Panc1 (cell line): ENCODE measurements around the gene TNFSF10.

DNA sequence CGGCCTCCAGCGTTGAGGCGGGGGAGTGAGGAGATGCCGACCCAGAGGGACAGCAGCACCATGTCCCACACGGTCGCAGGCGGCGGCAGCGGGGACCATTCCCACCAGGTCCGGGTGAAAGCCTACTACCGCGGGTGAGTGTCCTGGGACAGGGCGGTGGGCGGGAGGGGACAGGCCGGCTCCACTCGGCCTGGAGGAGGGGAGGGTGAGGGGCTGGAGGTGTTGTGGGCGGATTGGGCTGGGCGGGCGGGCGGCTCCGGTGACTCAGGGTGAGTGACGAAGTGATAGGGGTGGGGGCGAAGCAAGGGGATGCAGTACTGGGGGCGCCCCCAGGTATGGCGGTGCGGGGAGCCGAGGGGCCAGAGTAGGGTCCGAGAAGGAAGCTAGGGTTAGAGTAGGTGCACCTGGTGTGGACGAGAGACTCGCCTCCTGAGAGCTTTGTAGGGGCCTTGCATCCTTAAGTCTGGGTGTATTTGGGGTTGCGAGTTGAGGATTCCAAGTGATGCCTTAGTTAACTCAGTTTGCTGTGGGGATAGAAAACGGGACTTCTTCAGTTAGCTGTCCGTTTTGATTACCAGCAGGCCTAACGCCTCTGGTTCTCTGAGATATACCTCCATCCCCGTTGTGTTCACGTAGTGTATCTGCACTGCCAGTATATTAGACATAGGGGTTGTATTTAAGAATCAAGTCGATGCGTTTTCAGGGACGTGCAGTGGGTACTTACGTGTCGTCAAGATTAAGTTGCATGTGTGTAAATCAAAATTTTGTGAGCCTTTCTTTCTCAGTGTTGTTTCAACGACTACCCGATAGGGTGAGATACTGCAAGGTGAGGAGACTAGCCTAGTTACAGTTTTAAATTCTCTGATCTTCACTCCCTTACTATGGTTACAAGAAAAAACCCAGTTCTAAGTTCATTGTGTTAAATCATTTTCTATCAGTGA lies 683 bp downstream of the PRKCI start:
- RRBS, 2 experiments, result 1 to 6% methylated on average over 13 to 16 of the region's 43 CpGs

- RRBS, 2 experiments, result no CpG with 5 or more reads among the region's 12 CpGs
Observed at GRCh38 chr3:170421017-170421679, 2.5 kb downstream of the CLDN11 start.

DNA sequence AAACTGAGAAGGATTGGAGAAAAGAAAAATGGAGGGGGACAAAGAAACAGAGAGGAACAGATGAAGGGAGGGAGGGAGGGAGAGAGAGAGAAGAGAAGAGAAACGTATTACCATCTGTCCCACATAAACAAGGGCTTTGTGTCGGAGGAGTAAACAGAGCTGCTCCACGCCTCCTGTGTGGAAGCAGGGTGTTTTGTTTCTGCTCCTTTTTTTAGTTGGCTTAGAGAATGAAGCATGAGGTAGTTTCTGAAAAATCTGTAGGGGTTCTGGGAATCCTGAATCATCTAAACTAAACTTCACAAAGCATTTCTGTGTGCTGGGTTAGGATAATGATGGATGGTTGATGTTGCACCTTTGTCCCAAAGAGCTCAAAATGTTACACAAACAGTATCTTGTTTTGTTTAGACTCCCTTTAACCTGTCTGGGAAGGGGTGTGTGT lies 52.0 kb downstream of the CLDN11 start:
- RRBS, 2 experiments, result no CpG with 5 or more reads among the region's 3 CpGs

DNA sequence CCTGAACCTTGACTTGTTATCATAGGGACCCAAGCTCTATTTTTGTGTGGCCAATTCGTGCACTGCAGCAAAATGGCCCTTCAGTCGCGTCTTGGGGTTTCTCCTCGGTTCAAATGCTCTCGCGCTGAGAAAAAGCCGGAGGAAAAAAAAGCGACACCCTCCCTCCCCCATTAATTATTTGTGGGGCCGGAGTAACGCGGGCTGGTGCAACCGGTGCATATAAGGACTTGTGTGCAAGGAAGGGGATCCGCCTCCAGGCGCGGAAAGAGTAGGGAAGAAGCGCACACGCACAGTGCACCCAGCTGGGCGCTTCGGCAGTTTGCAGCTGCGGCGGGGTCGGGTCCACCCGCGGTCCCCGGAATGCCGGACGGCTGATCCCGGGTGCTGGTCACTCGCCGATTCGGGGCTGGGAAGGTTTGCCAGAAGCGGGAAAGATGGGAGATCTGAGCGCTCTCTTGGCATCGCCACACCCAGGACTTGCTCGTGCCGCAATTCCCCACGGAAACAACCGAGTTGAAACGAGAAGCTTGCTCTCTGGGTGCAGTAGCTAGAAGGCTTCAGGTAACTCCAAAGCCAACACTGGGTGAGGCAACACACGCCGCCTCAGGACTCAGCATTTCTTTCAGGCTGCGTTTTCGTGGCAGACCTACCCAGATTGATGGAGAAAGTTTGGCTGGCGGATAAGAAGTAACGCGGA lies 598 bp upstream of the TNIK start:
- RRBS, 2 experiments, result 0% methylated on average over 1 to 3 of the region's 46 CpGs

DNA sequence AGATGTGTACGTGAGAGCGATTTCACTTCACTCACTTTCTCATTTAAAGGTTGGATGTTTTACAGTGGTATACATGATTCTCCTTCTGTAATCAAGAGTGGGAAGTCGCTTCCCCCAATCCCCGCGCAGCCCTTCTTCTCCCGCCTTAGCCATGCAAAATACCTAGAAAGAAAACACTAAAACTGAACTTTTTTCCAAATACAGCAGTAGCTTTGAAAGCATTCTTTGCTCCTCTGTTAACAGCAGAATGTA lies 1.1 kb upstream of the TNIK start:
- RRBS, 2 experiments, result no CpG with 5 or more reads among the region's 6 CpGs

GRCh38 chr3:171677372-171678204 lies 132.7 kb downstream of the PLD1 start:
- RRBS, 2 experiments, result no CpG with 5 or more reads among the region's 6 CpGs

GRCh38 chr3:171801930-171802589 lies 8.2 kb downstream of the PLD1 start:
- RRBS, 2 experiments, result no CpG with 5 or more reads among the region's 1 CpG

GRCh38 chr3:171833714-171834345 lies 9.3 kb upstream of the TMEM212 start:
- RRBS, 2 experiments, result no CpG with 5 or more reads among the region's 3 CpGs

DNA sequence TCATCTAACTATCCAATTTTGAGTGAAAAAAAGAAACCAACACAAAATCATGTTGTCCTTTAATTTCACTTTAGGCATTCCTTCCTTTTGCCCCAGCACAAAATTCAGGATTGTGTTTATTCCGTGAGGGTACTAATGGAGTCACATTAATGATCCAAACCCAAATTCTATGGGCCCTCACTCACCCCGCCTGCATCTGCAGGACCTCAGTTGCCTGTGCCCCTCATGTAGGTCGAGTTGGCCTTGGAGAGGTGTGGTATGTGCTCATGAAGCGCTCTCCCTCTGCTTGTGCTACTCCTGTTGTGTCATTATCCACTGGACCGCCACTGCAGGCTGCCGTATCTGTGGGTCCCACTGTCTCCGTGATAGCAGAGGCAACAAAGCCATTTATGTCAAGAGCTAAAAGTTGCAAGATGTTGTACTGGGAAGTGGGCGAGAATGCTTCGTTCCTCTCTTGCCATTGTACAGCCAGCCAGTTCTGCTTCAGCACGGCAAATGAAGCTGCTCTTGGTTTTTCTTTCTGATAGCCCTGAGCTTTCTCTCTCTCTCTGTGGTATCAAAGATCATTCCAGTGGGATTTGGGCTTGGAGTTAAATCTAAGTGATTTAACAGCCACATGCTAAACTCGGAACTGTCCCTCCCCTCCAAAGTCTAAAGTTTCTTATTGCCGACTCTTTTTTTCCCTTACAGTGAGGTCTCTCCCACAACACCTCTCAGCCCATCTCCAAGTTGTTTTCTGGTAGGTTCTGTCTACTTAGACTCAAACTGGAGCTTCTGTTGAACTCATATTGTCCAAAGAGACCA lies 89.0 kb downstream of the TMEM212 start:
- RRBS, 2 experiments, result no CpG with 5 or more reads among the region's 12 CpGs

- RRBS, 2 experiments, result no CpG with 5 or more reads among the region's 1 CpG
Observed at GRCh38 chr3:171980424-171981017, 58.9 kb upstream of the FNDC3B start.

- RRBS, 2 experiments, result no CpG with 5 or more reads among the region's 25 CpGs
Observed at GRCh38 chr3:172041995-172043098, 3.0 kb downstream of the FNDC3B start.

GRCh38 chr3:172051256-172052415 lies 12.3 kb downstream of the FNDC3B start:
- RRBS, 2 experiments, result no CpG with 5 or more reads among the region's 8 CpGs

- RRBS, 2 experiments, result under 1 to 6% methylated on average over 4 of the region's 8 CpGs
Observed at GRCh38 chr3:172129643-172130329, 90.4 kb downstream of the FNDC3B start.

DNA sequence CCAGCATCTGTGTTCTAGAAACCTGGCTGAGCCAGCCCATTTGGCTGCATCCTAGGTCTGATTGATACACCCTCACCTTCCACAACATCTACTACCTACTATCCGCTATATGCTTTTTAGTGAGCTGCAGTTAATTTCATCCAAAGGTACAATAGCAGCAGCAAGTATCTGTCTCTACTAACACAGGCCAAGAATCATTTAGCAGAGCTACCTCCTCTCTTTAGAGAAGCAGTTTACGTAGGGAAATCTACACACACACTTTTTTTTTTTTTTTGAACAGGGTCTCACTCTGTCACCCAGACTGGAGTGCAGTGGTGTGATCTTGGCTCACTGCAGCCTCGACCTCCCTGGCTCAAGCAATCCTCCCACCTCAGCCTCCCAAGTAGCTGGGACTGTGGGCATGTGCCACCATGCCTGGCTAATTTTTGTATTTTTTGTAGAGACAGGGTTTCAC lies 181.3 kb downstream of the GHSR start:
- RRBS, 2 experiments, result no CpG with 5 or more reads among the region's 3 CpGs

DNA sequence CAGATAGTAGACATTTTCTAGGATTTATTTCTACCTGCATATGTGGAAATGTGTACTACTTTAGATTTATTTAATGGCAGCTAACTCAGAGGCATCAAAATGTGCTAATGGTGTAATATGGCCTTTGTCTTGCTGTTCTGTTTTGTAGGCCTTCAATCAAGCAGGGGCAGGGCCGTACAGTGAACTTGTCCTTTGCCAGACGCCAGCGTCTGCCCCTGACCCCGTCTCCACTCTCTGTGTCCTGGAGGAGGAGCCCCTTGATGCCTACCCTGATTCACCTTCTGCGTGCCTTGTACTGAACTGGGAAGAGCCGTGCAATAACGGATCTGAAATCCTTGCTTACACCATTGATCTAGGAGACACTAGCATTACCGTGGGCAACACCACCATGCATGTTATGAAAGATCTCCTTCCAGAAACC lies 95.6 kb downstream of the GHSR start:
- RRBS, 2 experiments, result no CpG with 5 or more reads among the region's 8 CpGs

DNA sequence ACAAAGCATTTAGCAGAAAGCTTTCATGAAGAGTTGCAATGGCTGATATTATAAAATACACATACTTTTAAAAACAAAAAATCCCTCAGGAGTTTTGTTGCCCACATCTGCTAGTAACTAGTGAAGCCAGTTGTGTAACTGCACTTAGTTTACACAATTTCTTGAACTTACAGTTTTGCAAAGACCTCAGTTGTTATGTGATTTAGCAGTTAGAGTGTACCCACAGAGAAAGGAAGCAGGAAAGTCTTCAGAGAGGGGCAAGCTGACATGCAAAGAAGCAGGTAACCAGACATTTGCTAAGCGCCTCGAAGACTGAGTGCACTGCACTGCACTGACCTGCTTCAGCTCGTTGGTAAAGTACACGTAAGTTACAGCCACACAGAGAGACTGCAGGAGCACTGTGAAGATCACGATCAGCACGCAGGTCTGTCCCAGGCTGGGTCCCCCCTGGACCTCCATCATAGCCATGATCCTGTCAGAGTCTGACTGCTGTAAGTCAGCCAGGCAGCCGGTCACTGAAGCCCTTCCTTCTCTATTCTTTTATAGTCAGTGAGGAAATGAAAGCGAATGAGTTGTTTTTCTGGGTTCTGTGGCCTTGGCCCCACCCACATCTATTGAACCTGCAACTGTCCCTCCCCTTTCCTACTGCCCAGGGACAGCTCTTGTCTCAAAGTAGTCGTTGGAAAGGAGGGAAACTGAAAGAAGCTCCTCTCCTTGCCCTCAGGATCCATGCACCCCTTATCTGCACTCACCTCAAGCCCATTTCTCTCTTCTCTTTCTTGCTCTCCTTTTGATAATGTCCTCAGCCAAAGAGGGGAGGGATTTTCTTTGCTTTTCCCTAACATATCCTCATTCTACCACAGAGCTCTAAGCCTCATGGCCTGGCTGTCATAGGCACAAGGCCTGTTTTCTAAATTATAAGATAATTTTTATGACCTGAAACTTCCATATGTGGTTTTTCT lies at the start of gene TNFSF10:
Gene TNFSF10, minus strand, starts transcription at position 514 of the 962 bp plus-strand sequence.
- RRBS, 2 experiments, result no CpG with 5 or more reads among the region's 9 CpGs

GRCh38 chr3:172553007-172553502 lies 29.8 kb upstream of the TNFSF10 start:
- RRBS, 2 experiments, result no CpG with 5 or more reads among the region's 6 CpGs

GRCh38 chr3:172557440-172558442 lies 34.5 kb upstream of the TNFSF10 start:
- RRBS, 2 experiments, result no CpG with 5 or more reads among the region's 6 CpGs

GRCh38 chr3:172561567-172562740 lies 38.7 kb upstream of the TNFSF10 start:
- RRBS, 2 experiments, result no CpG with 5 or more reads among the region's 18 CpGs

GRCh38 chr3:172692712-172693301 lies 18.1 kb downstream of the NCEH1 start:
- RRBS, 2 experiments, result no CpG with 5 or more reads among the region's 2 CpGs